ENCODE results near the genes MINPP1, LIPM, IFIT2 and IFIT1B.

GRCh38 chr10:87504645-87504996 is at the start of gene MINPP1:
TSS of gene MINPP1 (plus strand) at chr10:87504893.
- PRO-cap = bidirectional peak, plus-strand start at chr10:87504893, minus-strand start at chr10:87504795

- PRO-cap = no peak
Measured at GRCh38 chr10:87668496-87668920, 8.8 kb downstream of the PAPSS2 start.

GRCh38 chr10:87686079-87686697 is 26.5 kb downstream of the PAPSS2 start:
- PRO-cap = no peak

DNA sequence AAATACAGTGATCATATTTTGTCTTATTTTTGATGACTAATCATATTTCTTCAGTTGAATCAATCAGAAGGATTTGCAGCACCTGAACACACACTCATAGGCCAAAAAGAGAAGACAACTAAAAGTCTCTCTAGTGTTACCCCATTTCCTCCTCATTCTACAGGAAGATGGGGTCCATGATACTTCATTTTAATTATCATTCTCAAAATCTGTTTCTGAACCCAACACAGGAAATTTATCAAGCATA is 8.7 kb upstream of the ATAD1 start:
- PRO-cap = no peak

- PRO-cap = no peak
Measured at GRCh38 chr10:87864039-87865174, 982 bp downstream of the PTEN start.

GRCh38 chr10:87945295-87945985 is 82.0 kb downstream of the PTEN start:
- PRO-cap = no peak

DNA sequence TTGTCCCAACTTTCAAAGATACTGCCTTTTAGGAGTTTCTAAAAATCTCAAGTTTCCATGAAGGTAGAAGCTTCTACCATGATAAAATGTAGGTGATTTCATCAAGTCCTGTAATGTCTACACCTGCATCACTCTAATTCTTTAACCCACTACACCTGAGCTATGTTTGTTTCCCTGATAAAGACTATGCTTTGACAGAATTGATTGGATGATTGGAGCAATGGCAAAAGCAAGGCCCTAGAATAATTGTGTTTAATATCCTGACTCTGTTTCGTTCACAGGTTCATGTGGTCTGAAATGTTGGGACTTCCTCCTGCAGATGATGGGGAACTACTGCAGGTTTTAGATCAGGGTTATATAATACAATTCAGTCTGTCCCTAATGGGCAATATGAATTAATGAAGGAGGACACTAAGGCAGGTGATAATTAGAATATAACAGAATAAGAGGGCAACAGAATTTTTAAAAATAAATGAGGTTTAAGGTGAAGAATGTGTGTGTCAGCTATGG is 62.0 kb downstream of the RNLS start:
- PRO-cap = no peak

- PRO-cap = no peak
Measured at GRCh38 chr10:88802609-88802990, at the start of gene LIPM. TSS of gene LIPM (plus strand) at chr10:88802730.

- PRO-cap = bidirectional peak, plus-strand start at chr10:88881033, minus-strand start at chr10:88880877; unidirectional peak, minus-strand start at chr10:88881157
Measured at GRCh38 chr10:88880956-88881260, 863 bp downstream of the STAMBPL1 start.

- PRO-cap = no peak
Measured at GRCh38 chr10:88989867-88990331, 699 bp upstream of the FAS start.

GRCh38 chr10:89224566-89225545 is 17.7 kb upstream of the CH25H start:
- PRO-cap = no peak

GRCh38 chr10:89235339-89235950 is 16.1 kb downstream of the LIPA start:
- PRO-cap = no peak

DNA sequence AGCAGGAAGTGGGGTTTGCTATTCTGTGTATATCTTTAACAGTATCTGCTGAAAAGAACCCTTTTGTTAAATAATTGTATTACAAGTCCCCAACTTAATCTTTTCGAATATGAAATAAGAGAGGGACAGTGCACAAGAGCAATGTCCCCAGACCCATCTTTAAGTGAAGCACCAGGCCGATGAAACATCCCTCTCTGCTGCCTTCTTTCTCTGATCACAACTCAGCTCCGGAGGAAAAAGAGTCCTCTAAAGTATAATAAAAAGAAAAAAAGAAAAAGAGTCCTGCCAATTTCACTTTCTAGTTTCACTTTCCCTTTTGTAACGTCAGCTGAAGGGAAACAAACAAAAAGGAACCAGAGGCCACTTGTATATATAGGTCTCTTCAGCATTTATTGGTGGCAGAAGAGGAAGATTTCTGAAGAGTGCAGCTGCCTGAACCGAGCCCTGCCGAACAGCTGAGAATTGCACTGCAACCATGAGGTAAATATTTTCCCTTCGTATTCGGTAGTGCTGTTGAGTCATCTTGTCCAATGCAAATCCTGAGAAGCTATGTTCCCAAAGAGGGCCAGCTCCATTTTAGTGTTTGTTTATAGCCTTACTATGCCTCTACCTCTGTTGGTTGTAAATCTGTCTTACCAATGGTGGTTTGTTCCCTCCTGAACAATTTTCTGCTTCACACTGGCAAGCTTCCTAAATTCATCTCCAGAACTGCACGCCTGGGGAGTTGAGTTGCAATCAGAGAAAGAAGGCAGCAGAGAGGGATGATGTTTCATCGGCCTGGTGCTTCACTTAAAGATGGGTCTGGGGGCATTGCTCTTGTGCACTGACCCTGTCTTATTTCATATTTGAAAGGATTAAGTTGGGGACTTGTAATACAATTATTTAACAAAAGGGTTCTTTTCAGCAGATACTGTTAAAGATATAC is at the start of gene IFIT2:
Gene IFIT2, plus strand, starts transcription at position 398 of the 925 bp plus-strand sequence.
- PRO-cap = bidirectional peak, plus-strand start at position 399 of the sequence, minus-strand start at position 215 of the sequence

GRCh38 chr10:89377801-89378331 is at the start of gene IFIT1B:
TSS of gene IFIT1B (plus strand) at chr10:89378056.
- PRO-cap = no peak

GRCh38 chr10:89414925-89415859 is 824 bp downstream of the IFIT5 start:
- PRO-cap = bidirectional peak, plus-strand start at chr10:89415406, minus-strand start at chr10:89415367; unidirectional peak, minus-strand start at chr10:89415594

DNA sequence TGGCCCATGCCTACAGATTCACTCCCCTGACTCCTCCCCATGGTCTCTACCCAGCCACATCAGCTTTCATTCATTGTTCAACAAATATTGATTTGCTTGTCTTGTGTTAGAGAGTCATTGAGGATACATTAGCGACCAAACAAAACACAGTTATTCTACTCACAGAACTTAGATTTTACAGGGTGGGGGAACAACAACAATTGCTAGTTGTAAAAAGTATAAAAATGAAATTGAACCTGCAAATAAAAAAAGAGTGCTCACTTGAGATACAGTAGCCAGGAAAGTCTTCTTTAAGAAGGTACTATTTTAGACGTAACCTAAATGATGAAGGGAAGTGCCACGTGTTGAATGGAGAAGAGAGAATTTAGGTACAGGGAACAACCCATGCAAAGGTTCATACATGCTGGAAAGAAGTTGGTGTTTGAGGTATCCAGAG is 1.6 kb upstream of the KIF20B start:
- PRO-cap = no peak

GRCh38 chr10:90918348-90918660 is 2.6 kb downstream of the ANKRD1 start:
- PRO-cap = no peak

DNA sequence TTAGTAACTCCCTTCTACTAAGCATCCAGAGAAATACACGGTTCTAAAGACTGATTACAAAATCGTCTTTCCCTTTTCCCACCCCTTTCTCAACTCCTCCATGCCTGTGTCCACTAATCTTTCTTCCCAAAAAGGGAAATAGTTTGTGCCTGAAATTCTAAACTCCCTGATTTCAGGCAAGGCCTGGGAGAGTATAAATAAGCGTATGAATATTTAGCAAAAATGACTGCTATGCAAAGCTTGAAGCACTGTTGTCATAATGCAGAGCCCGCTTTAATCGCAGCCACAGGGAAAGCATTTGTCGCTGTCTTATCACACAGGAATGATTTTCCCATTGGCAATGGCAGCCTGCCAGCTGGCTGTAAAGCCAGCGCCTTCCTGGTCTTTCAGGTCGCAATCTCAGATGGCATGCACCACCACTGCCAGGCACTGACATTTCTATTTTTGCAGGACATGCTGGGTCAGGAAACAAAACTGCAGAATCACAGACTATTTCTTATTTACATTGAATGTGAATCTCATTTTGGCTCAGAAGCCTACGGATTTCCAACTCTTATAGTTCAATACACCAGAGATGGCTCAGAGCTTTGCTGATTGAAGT is 142.8 kb upstream of the PCGF5 start:
- PRO-cap = no peak

DNA sequence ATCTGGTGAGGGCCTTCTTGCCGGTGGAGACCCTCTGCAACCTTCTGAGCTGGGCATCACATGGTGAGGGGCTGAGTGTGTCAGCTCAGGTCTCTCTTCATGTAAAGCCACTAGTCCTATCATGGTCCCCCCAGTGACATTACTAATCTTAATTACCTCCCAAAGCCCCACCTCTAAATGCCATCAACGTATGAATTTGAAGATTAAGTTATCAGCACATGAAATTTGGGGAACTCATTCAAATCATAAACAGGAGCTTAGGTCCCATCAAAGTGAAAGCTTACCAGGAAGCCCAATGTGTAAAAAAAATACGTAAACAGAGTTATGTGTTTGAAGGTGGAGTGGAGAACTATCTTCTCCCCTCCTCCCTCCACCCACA is 19.3 kb upstream of the PCGF5 start:
- PRO-cap = no peak

GRCh38 chr10:91581825-91582688 is 50.8 kb downstream of the PPP1R3C start:
- PRO-cap = no peak

All from SEM (cell line).